Foreskin keratinocyte (primary cell): ENCODE measurements around the gene RFLNA.

- RAMPAGE, total RNA: no peak
Observed at GRCh38 chr12:124279923-124280531, 14.9 kb upstream of the RFLNA start.

DNA sequence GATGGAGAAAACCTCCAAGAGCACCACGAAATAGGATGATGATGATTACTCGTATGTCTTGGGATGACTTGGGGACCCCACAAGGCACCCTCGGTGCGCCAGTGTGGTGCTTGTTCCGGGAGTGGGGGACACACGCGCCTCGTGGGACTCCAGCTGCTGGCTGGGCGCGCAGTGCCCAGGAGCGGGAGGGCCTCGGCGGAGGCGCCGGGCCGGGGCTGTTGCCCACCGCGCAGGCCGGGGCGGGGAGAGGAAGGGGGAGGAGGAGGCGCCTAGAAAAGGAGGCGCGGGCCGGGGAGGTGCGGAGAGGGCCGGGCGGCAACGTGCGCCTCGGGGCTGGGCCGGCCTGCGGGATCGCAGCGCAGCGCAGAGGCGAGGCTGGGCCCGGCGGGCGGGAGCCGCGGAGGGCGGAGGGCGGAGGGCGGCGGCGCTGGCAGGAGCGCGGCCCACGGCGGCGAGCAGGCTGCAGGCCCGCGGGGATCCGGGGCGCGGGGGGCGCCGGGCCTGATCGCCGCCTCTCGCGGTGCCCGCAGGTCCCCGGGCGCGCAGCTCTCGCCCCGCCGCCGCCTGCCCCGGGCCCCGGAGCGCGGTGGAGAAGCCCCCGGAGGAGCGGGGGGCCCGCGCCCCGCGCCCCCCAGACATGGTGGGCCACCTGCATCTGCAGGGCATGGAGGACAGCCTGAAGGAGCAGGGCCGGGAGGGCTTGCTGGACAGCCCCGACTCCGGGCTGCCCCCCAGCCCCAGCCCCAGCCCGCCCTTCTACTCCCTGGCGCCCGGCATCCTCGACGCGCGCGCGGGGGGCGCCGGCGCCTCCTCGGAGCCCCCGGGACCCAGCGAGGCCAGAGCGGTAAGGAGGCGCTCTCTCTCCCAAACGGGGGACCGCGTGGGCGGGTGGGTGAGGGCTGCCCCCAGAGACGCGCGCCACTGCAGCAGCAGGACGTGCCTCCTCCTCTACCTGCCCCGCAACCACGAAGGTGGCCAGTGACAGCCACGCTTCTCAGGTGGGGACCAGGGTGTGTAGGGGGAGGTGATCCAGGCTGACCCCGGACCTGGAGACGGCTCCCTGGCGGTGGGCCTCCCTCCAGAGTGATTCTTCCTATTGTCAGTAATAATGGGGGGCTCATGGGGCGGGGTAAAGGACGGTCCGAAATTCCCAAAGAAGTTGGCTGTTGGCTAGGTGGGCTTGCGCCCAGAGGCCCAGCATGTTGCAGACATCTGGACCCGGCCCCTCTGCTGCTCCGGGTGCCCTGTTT, at the start of gene RFLNA:
TSS of gene RFLNA (plus strand) at position 301 of the 1,250 bp plus-strand sequence.
- RAMPAGE, total RNA: no peak

GRCh38 chr12:124296248-124296727, 1.4 kb downstream of the RFLNA start:
- RAMPAGE, total RNA: no peak

DNA sequence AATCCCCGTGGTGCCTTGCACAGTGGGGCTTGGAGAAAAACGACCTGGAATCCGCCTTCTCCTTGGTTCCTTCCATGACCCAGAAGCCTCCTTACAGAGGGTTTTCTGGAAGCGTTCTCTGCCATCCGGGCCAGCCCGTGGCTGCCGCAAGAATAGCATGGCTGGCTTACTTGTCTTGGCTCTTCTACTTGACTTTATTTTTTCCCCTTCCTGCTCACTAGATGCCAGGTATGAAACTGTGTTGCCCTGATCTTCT, 2.1 kb downstream of the RFLNA start:
- RAMPAGE, total RNA: no peak

DNA sequence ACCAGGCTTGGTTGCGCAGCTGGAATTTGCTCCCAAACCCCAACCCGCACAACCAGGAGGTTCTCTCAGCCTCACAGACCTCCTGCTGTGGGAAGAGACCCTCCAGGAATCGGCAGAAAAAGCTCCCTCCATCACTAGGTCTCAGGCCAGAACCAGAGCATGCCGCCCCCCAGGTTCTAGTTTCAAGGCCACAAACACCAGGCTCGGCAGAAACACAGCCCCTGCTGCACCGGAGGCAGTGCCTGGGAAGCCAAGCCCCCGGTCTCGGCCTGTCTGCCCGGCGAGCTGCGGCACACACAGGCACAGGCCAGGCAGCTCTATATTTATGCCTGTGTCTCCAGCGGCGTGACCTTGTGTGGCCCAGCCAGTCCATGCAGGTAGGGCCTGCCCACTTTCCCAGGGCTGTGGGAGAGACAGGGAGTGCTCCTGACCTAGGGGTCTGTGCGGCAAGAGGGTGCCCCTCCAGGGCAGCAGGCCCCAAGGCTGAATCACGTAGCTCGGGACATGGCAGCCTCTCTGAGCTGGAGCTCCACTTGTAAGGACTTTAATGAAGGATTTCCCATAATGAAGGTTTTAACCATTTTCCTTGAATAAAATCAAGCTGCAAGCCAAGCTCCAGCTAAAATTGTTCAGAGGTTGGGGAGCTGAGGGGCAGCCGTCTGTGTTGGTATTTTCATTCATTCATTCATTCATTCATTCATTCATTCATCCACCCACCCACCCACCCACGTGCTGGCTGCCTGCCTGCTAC, 91.8 kb downstream of the RFLNA start:
- RAMPAGE, total RNA: no peak

DNA sequence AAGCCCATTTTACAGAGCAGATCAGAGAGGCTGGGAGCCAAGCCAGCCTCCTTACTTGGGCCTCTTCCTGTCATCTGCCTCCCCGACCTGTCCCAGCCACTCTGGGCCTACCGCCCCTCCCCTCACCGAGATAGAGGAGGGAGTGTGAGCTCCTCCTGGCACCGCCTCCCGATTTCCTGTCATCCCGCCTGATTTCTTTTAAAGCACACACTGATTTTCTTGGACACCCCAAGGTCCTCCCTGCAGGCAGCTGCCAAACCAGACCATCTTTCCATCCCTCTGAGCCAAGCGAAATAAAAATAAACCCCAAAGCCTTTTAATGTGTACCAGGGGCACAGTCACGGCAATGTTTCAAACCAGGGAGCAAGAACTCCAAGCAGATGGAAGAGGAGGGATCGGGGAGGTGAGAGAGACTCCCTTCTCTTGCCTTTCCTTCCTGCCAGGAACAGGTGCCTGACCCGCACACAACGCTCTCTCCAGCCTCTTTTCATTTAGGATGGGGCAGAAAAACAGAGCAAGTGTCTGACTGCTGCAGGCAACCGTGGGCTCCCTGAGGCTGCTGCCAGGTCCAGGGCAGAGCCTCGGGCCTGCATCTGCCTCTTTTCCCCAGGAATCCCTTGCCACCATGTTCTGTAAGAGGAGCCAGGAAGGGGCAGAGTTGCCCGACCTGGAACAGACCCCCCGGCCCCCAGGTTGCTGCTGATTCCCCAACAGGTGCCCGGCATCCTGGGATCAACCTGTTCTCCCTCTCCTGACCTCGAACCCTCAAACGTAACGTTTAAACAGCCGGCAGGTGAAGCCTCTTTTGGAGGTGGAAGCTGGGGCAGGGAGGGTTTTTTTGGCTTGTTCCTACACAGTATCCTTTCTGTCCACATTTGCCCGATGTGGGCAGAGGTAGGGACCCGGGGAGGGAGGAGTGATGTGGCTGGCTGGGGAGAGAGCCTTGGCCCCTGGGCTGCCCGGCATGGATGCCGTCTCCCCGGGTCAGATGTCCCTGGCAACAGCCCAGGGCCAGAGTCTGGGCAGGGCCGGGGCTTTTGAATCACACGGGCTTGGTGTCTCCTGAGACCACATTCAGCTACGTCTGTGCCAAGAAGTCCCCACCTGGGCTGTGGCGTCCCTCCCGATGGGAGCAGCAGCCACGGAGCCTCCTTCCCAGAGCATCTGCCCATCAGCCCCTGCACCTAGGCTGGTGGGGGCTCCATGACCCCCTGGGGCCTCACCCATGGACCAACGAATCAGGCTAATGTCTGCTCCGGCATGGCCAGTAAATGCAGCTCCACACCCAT, 108.9 kb downstream of the RFLNA start:
- RAMPAGE, total RNA: no peak

GRCh38 chr12:124422186-124423189, 127.6 kb downstream of the RFLNA start:
- RAMPAGE, total RNA: no peak

DNA sequence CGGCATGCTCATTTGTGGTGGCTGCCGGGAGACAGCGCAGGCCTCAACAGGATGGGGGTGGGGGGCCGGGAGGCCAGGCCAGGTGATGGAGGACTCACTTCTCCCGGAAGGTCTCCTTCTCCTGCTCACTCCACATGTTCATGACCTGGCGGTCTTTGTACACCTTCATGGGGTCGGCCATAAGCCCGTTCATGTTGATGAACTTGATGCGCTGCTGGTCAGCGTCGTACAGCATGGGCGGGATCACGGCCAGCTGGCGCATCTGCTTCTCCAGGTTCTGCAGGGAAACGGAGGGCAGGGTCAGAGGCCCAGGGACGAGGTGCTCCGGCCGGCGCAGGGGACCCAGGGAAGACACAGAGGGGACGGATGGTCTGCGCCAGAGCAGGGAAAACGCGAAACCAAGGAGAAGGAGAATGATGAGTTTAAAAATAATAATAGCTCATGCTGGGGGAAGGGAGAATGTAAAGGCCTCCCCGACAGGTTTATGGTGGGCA, 131.7 kb downstream of the RFLNA start:
- RAMPAGE, total RNA: no peak

DNA sequence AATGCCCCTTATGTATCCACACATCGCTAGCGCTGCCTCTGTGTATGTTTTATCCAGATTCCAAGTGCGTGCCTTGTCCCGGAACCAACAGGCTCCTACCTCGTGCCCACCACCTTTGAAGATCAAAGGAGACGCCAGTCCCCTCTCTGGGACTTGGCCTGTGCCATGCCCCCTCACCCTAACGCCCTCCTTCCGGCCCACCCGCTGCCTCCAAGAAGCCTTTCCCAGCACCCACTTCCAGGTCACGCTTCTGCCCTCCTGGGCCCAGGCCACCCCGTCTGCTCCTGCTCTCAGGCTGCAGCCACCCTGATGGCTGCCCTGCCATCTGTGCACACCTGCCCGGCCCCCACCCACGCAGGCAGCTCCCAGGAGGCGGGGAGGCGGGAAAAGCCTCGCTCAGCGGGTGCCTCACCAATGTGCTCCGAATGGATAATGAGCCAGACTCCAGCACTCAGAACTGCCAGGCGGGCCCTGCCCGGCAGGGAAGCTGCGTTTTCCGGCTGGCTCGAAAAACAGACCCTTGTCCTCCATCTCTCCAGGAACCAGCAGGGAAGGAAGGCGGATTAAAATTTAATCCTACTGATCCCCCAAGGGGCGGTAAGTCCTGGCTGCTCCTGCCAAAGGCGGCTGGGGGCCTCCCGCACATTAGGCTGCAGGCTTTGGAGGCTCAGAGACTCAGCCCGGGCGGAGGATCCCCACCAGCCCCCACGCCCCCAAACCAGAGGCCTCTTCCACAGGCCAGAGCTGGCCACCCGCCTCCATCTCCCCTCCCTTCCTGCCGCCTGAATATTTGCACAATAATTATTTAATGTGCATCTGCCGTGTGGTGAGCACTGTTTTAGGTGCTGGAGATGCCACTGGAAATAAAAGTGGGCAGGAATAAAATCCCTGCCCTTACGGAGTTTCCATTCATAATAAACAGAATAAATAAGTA, 104.0 kb downstream of the NCOR2 start:
- RAMPAGE, total RNA: no peak

GRCh38 chr12:124498821-124499241, 68.6 kb downstream of the NCOR2 start:
- RAMPAGE, total RNA: no peak

DNA sequence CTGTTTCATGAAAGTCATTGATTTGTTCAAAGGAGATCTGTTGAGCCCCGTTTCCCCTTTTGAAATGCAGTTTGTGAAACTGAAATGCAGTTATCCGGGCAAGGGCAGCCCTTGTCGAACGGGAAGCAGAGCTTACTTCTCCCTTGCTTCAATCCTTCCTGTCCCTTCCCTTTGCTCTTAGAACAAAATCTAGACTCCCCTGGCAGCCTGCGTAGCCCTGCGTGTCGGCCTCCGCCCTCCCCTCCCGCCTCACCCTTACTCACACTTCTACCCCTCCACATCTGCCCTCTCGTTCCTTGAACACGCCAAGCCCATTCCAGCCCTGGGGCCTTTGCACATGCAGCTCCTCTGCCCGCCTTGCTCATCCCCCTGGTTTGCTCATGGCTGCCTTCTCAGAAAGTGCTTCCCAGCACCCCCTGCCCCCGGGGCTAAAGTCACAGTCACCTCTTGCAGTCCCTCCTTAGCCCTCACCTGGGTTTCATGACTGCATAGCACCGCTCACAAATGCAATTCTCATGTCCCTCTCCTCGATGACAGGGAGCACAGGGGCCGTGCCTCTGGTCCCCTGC, 49.5 kb upstream of the NCOR2 start:
- RAMPAGE, total RNA: no peak

GRCh38 chr12:124654893-124656042, 87.9 kb upstream of the NCOR2 start:
- RAMPAGE, total RNA: no peak

GRCh38 chr12:124681114-124681825, 113.9 kb upstream of the NCOR2 start:
- RAMPAGE, total RNA: no peak

- RAMPAGE, total RNA: no peak
Observed at GRCh38 chr12:124698598-124699109, 131.2 kb upstream of the NCOR2 start.

DNA sequence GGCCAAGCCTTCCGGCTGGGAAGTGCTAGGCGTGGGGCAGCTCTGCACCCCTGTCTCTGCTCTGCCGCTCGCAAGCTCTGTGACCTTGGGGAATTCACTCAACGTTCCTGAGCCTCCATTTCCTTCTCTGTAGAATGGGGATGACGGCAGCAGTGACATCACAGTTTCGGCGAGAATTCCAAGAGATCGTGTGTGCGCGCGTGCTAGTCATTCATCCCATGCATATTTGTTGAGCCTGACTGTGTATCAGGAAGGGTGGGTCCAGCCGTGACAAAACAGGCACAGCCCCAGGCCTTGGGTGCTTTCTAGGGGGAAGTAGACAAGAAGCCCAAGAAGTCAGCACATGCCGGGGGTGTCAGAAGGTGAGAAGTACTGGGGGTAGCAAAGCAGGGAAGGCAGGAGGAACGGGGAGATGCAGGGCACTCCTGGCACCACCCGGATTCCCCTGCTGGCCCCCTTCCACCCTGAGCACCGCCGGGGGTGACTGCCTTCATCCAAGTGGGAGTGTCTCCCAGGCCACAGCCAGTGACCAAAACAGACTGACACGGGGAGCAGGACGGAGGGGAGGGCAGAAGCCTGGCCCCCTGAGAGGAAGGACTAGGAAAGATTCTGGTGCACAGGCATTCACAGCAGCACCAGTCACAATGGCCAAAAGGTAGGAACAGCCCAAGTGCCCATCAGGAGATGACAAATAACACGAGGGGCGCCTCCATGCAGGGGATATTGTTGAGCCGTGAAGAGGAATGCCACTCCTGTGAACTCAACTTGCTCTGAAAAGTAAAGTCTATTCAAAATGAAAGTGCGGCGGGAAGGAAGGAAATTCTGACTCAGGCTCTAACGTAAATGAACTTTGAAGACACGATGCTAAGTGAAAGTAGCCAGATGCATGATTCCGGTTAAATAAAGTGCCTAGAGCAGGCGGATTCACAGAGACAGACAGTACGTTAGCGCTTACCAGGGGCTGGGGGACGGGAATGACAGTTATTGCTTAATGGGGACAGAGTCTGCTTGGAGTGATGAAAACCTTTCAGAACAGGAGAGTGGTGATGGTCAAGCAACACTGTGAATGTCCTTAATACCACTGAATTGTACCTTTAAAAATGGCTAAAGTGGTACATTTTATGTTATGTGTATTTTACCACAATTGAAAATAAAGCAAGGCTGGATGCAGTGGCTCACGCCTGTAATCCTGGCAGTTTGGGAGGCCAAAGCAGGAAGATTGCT, 146.0 kb upstream of the NCOR2 start:
- RAMPAGE, total RNA: no peak

DNA sequence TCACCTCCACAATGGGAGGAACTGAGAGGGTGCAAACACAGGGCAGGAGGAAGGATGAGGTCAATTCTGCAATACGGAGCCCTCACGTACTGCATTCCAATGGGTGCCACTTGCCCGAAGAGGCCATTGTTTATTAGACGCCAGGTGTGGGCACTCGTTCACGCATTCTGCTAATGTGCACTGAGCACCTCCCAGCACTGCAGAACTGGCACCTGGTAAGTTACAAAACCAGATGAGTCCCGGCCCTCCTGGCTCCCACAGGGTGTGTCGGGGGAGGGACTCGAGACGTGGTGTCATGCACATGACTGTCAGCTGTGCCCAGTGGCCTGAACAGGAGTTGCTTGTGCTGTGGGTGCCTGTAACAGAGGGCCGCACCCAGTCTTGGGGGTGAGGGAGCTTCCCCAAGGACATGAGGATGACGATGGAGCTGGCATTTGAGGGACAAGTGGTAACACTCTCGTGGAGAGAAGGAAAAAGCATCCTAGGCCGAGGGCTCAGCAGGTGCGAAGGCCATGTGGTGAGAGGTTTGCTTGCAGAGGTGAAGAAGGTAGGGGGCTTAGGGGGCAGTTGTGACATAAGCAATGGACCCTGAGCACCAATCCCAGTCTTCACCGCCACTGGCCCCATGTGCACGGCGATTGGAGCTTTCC, 146.7 kb downstream of the SCARB1 start:
- RAMPAGE, total RNA: no peak

- RAMPAGE, total RNA: no peak
Observed at GRCh38 chr12:124720189-124721150, 143.2 kb downstream of the SCARB1 start.

- RAMPAGE, total RNA: no peak
Observed at GRCh38 chr12:124920956-124921628, 6.6 kb upstream of the UBC start.

- RAMPAGE, total RNA: no peak
Observed at GRCh38 chr12:124921629-124922350, 7.3 kb upstream of the UBC start.

DNA sequence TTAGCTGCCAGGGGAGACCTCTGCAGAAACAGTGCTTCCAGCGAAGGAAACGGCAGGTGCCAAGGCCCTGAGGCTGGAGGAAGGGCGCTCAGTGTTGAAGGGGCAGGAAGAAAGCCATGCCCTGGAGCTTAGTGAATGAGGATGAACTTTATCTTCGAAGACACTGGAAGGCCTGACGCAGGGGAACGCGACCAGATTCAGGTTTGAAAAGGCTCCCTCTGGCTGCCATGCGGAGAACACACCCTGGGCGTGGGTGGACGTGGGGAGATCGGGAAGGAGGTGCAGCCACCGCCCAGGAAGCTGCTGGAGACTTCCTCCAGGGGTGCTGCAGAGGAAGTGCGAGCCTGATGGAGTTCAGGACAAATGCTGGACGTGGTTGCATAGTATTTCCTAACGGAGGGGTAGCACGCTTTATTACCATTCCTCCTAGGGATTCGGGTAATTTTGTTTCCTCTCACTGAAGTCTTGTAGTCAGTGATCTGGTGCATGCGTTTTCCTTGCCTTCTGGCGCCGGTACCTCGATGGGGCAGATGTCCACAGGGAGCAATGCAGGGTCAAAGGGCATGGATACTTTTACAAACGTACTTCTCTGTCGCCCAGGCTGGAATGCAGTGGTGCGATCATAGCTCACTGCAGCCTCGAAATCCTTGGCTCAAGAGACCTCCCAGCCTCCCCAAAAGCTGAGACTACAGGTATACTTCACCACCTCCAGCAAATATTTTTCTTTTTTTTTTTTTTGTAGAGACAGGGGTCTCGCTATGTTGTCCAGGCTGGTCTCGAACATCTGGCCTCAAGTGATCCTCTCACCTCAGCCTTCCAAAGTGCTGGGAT, 26.3 kb upstream of the UBC start:
- RAMPAGE, total RNA: no peak